ENCODE data around the genes HSD3B7, PRSS8 and TP53TG3.

- RRBS = 92% methylated on average over 1 of the region's 4 CpGs
These were observed 2.9 kb upstream of the TMEM265 start for GRCh38 chr16:30737385-30738120.

DNA sequence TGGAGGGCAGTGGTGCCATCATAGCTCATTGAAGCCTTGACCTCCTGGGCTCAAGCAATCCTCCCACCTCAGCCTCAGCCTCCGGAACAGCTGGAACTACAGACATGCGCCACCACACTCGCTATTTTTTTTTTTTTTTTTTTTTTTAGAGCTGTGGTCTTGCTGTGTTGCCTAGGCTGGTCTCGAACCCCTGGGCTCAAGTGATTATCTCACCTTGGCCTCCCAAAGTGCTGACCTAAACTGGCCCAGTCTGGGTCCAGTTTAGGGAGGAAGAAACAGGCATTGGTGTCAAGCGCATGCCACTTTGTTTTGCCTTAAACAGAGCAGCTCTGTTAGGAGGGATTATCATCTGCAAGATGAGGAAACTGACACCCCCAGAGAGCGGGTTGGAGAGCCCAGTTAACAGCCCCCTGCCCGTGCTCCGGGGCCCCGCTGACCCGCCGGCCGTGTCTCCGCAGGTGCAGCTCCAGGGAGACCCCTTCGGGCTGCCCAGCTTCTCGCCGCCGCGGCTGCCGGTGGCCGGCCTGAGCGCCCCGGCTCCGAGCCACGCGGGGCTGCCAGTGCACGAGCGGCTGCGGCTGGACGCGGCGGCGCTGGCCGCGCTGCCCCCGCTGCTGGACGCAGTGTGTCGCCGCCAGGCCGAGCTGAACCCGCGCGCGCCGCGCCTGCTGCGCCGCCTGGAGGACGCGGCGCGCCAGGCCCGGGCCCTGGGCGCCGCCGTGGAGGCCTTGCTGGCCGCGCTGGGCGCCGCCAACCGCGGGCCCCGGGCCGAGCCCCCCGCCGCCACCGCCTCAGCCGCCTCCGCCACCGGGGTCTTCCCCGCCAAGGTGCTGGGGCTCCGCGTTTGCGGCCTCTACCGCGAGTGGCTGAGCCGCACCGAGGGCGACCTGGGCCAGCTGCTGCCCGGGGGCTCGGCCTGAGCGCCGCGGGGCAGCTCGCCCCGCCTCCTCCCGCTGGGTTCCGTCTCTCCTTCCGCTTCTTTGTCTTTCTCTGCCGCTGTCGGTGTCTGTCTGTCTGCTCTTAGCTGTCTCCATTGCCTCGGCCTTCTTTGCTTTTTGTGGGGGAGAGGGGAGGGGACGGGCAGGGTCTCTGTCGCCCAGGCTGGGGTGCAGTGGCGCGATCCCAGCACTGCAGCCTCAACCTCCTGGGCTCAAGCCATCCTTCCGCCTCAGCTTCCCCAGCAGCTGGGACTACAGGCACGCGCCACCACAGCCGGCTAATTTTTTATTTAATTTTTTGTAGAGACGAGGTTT lies 5.6 kb downstream of the CTF1 start:
- RRBS = 4% methylated on average over 34 of the region's 100 CpGs

GRCh38 chr16:30927558-30928583 lies 4.5 kb downstream of the FBXL19 start:
- RRBS = 83% methylated on average over 2 of the region's 30 CpGs

- RRBS = under 1% methylated on average over 4 of the region's 20 CpGs
These were observed at the start of gene HSD3B7 for GRCh38 chr16:30984818-30985400. Gene HSD3B7 (plus strand): TSS chr16:30985207.

DNA sequence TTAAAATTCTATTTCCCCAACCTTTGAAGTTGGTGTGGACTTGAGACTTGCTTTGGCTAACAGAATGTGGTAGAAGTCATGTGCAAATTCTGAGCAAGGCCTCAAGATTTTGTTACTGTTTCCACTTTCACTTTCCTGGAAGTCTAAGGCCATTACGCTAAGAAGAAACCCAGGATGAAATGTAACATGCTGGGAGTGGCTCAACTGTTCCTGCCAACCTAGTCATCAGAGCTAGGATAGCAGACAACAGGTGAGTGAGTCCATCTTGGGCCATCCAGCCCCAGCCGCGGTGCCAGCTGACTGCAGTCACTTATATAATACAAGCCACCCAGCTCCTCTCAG lies 10.8 kb upstream of the STX4 start:
- RRBS = no CpG with 5 or more reads among the region's 3 CpGs

GRCh38 chr16:31033686-31034124 lies 347 bp downstream of the STX4 start:
- RRBS = 2% methylated on average over 12 of the region's 32 CpGs

GRCh38 chr16:31118409-31118864 lies 973 bp downstream of the KAT8 start:
- RRBS = no CpG with 5 or more reads among the region's 4 CpGs

- RRBS = 5% methylated on average over 3 of the region's 22 CpGs
These were observed at the start of gene PRSS8 for GRCh38 chr16:31135382-31136090. Gene PRSS8 (minus strand): TSS chr16:31135727.

- RRBS = no CpG with 5 or more reads among the region's 34 CpGs
These were observed 1.3 kb downstream of the FUS start for GRCh38 chr16:31181042-31181886.

DNA sequence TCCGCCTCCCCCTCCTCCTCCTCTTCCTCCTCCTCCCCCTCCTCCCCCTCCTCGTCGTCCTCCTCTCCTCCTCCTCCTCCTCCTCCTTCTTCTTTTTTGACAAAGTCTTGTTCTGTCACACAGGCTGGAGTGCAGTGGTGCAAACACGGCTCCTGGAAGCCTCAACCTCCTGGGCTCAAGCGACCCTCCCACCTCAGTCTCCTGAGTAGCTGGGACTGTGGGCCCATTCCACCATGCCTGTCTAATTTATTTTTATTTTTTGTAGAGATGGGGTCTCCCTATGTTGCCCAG lies 40.0 kb downstream of the ITGAM start:
- RRBS = no CpG with 5 or more reads among the region's 5 CpGs

- RRBS = no CpG with 5 or more reads among the region's 5 CpGs
These were observed 6.3 kb upstream of the ITGAD start for GRCh38 chr16:31386811-31387216.

DNA sequence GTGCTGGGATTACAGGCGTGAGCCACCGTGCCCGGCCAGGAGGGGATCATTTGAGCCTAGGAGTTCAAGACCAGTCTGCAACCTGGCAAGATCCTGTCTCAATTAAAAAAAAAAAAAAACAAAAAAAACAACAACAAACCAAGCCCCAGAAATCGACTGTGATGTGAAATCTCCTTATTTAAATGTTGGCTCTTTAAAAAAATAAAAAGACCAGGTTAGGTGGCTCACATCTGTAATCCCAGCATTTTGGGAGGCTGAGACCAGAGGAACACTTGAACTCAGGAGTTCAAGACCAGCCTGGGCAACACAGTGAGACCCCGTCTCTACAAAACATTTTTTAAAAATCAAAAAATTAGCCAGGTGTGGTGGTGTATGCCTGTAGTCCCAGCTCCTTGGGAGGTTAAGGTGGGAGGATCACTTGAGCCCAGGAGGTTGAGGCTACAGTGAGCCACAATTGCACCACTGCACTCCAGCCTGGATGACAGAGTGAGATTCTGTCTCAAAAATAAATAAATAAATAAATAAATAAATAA lies 4.9 kb upstream of the ARMC5 start:
- RRBS = no CpG with 5 or more reads among the region's 5 CpGs

DNA sequence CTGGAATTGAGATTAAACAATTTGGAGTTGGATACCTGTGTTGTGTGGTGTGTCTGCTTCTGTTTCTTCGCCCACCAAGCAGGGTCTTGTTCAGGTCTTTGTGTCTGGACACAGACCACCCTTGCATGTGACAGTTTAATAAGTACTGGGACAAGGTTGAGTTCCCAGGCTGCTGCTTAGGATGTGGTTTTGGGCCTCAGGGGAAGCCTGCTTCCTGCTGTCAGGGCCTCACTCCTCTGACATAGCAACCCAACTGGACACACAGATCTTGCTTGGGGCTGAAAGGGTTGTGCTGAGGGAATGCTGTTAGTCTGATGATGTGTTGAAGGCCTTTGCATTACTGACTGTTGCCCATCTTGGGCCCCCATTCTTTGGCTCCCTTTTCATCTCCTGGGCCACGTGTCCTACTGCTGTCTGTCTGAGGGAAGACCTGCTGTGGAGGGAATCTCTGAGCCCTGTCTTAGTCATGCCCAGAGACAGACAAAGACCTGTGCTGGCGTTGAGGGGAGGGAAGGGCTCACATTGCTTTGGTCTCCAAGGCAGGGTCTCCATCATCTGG lies 4.7 kb upstream of the TGFB1I1 start:
- RRBS = no CpG with 5 or more reads among the region's 3 CpGs

DNA sequence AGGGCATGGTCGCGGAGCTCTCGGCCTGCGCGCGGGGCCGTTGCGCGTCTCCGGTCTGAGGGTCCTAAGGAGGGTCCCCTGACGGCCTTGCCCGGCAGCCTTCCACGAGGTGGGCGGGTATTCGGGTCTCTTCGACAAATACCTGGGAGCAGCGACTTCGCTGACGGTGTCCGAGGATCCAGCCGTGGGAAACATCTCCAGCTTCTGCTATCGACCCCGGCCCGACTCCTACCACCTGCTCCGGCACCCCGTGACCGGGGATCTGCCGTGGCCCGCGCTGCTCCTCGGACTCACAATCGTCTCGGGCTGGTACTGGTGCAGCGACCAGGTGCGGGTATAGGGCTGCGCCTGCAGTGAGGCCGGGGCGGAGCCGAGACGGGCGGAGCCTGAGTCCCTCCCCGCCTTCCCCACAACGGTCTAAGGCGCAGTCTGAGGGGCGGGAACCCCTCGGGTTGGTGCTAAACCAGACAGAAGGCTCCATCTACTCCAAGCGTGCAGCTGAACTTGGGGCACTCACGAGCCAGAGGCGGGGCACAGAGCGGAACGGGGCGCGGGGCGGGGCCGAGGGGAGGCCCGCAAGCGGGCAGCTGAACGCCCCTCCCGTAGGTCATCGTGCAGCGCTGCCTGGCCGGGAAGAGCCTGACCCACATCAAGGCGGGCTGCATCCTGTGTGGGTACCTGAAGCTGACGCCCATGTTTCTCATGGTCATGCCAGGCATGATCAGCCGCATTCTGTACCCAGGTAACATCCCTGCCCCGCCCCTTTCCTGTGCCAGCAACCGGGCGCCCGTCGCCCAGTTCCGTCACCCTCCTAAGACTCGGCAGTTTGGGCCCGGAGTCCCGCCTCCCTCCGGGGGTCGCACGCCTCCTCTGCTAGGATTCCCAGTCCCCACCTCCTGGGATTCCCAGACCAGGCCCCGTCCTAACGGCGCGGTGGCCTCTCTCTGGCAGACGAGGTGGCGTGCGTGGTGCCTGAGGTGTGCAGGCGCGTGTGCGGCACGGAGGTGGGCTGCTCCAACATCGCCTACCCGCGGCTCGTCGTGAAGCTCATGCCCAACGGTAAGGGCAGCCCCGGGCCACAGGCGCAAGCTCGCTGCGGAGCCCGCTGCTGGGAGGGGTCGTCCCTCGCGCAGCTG lies 4.9 kb downstream of the SLC5A2 start:
- RRBS = 50% methylated on average over 16 of the region's 102 CpGs

GRCh38 chr16:31701548-31702078 lies 11.4 kb upstream of the KRBOX5 start:
- RRBS = no CpG with 5 or more reads among the region's 3 CpGs

- RRBS = no CpG with 5 or more reads among the region's 11 CpGs
These were observed at the start of gene TP53TG3 for GRCh38 chr16:32676128-32676323. Gene TP53TG3 (minus strand): TSS chr16:32676165.

- RRBS = 32% methylated on average over 11 of the region's 28 CpGs
These were observed 703.4 kb downstream of the TP53TG3F start for GRCh38 chr16:34162763-34163222.

GRCh38 chr16:35207423-35207715 lies 1748.0 kb downstream of the TP53TG3F start:
- RRBS = no CpG with 5 or more reads among the region's 17 CpGs

DNA sequence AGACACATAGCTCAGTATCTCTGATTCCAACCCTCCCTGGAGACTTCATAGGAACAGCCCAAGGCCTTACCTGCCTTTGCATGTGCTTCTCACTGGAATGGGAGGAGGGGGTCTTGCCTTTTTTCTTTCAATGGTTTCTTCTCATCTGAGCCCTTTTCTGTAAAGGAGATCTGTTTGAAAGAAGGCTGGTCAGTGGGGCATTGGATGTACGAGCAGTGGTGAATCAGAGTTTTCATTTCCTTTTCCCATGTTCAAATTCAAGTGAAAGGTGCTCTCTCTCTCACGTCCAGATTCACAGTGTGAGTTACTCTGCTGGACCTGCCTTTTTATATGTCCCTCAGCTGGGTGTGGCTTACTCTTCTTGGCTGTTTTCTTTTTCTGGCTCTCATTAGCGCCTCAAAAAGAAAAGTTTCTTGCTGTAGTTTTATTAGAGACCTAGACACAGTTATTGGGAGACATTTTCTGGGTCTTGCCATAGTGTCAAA lies 1877.3 kb downstream of the TP53TG3F start:
- RRBS = no CpG with 5 or more reads among the region's 3 CpGs

GRCh38 chr16:35552694-35553470 lies 2093.5 kb downstream of the TP53TG3F start:
- RRBS = 70% methylated on average over 20 of the region's 46 CpGs

Data from T47D (cell line).